SP-49 (cell line): ENCODE measurements around the gene GPT2.

DNA sequence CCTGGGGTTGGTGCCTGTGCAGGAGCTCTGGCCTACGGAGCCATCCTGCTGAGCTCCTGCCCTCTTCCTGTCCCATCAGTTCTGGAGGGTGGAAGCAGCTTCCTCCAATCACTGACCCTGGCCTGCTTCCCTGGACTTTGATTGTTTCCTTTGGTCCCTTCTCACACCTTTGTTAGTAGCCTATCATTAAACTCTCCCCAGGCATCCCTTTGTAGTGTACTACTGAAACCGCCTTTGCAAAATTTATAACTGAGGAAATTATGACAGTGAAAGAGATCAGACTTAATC lies 21.2 kb upstream of the C16orf87 start:
- PRO-cap = no peak

DNA sequence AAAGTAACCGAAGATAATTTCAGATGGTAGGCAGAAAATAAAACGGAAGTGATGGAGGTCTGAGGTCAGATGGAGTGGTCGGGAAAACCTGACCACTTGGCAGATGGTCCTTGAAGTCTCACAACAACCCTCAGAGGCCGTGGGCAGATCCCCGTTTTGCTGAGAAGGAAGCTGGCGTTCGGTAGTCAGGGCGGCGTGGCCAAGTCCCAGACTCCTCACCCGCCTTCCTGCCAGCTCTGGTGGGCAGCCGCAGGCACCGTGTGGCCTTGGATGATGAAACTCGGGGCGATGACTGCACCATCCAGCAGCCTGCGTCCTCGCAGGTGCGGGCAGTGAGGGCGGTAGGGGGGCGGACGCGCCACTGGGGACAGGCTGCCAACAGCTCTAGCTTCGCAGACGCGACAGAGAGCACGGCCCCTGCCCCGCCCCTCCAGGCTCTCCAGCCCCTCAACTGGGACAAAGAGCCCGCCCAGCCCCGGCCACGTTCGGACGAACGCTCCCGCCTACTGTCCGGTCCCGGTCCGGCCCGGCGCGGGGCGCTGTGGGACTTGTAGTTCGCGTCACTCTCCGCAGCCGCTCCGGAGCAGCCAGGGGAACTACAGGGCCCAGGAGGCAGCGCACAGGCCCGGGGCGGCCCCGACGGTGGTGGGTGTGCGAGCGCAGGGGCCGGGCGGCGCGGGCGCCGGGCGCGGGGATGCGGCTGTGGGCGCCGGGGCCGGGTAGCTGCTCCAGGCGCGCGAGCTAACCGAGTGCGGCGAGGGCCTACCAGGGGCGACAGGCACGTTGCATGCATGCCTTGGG lies at the start of gene GPT2:
GPT2 (plus strand) TSS at position 673 of the 801 bp plus-strand sequence.
- PRO-cap = bidirectional peak, plus-strand start at position 639 of the sequence, minus-strand start at position 238 of the sequence

DNA sequence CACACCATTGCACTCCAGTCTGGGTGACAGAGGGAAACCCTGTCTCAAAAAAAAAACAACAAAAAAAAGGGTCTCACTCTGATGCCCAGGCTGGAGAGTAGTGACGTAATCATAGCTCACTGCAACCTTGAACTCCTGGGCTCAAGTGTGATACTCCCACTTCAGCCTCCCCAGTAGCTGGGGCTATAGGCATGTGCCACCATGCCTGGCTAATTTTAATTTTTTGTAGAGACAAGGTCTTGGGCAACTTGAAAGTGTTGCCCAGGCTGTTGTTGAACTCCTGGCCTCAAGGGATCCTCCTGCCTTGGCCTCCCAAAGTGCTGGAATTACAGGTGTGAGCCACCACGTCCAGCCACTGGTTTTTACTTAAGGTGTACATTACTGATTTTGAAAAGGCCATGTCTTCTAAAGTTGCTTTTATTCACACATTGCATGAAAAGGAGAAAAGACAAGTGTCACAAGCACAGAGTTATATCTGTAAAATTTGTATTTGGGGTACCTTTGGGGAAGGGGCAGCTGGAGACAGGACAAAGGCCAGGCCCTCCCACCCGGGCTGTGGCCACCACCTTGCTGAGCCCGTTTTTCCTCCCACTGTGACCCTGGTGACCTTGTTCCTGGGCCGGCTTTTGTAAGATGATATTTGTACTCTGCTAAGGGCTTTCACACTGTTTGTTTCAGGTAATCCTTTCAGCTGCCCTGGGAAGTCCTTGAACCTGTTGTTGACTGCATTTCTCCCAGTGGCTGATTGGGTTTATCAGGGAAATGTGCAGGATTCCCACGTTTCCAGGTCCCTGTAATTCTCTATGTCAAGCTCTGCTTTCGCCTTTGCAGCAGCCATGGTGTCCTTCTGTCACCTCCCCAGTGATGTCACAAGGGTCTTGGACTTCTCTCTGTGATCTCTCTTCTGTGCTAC lies 11.6 kb downstream of the GPT2 start:
- PRO-cap = no peak

DNA sequence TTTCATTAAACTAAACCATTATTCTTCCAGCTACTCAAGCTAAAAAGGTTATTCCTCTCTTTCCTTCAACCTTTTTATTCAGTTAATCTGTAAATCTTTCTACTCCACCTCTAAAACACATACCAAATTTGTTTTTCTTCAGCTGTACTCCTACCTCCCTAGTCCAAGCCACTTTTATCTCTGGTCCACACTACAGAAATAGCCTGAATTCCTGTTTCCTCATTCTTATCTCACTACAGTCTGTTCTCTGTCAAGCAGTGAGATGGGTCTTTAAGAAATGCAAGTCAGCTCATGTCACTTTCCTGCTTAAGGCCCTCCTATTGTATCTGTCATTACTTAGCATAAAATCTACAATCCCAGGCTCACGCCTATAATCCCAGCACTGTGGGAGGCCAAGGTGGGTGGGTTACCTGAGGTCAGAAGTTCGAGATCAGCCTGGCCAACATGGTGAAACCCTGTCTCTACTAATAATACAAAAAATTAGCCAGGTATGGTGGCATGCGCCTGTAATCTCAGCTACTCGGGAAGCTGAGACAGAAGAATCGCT lies 7.0 kb downstream of the PHKB start:
- PRO-cap = no peak

GRCh38 chr16:47574700-47575062 lies 113.5 kb downstream of the PHKB start:
- PRO-cap = no peak

GRCh38 chr16:47668981-47669479 lies 207.9 kb downstream of the PHKB start:
- PRO-cap = no peak

- PRO-cap = no peak
Measured at GRCh38 chr16:47687943-47688336, 226.8 kb downstream of the PHKB start.

- PRO-cap = no peak
Measured at GRCh38 chr16:47688660-47689224, 227.6 kb downstream of the PHKB start.

- PRO-cap = no peak
Measured at GRCh38 chr16:48351996-48352607, 33.1 kb downstream of the SIAH1 start.

DNA sequence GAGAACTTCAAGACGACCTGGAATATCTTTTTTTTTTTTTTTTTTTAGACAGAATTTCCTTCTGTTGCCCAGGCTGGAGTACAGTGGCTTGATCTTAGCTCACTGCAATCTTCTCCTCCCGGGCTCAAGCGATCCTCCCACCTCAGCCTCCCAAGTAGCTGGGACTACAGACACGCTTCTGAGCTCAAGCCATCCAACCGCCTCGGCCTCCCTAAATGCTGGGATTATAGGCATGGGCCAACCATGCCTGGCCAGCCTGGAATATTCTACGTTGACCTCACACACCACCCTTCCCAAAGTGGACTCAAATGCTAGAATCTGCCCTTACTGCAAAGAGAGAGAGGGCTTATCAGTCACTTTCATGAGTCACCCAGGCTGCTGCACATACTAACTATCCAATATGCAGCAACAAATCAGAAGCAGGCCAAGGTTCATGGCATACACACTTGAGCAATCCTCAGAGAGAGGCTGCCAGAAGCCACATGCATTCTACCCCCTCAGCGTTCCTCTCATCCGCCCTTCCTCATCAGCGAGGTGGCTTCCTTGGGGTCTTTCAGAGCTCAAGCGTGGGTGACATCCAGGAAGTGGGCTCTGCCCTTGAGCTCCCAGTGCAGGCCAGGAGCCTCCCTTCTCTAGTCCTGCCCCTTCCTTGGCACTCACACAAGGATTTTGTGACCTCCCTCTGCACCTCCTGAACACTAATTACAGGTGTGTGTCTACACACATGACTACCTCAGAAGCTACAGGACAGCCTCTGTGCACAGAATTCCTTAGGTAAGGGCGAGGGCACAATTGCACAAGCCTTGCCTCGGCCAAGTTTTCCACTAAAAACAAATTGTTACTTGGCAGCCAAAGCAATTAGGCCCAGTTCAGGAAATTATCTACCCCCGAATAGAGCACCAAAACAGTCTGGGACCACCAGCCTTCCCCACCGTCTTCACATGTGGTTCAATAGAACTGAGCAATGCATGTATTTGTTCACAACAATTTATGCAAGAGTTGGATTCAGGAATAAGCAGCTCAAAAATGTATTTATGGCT lies 24.9 kb upstream of the SIAH1 start:
- PRO-cap = no peak

DNA sequence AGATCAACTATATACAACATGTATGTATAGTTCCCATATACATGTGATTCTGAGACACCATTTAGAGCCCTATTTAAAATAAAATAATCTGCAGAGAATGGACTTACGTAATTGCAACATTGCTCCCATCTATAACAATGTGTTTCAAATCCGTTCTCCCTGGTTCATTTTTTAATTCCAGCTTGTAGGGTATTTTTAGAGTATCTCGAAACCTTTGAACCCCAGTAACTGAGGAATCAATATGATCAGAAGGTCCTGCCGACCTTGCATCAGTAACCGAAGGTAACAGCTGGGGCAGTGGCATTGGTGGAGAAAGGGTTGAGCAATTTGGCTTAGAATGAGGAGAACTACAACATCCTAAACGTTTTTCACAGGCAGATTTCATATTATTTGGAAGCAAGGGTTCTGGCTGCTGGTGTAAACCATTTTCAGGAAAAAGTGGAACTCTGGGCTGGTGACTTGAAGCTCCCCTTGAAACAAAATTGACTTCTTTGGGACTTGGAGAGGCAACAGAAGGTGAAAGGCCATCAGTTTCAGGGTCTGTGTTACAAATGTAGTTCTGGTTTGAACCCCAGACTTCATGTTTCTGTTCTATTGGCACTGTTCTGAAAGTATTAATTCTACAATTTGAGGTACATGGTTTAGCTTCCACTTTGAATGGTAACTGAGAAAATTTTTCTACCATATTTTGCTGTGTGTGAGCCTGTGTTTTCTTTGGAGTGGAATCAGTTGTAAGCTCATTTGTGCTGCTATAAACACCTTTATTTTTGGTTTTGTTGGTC lies 49.1 kb downstream of the N4BP1 start:
- PRO-cap = no peak

GRCh38 chr16:48561535-48562200 lies 48.3 kb downstream of the N4BP1 start:
- PRO-cap = no peak

DNA sequence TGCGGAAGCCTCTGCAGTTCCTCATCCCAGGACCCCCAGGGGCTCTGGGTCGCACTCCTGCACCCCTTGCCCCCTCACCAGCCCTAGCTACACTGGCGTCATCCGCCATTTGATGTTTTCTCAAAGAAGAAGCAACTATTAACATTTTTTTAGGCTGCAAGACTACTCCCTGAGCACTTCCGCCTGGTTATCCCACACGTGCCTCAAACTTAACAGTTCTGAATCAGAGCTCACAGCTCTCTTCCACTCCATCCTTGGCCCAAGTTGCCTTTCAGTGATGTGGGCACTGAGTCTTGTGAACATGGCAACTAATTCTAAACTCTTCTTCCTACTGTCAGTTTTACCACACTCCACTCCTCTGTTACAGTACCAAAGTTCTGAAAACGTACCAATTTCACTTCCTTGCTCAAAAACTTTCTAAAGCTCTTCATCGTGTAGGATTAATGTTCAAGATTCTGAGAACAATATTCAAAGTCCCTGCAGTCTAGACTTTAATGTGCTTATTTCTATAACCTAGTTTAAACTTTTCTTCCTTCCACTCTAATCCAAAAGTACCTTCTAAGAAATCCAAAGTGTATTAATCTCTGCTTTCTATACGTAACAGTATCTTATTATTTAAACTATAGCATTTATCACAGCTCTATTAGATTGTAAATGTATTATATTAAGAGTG lies 31.6 kb downstream of the N4BP1 start:
- PRO-cap = no peak

DNA sequence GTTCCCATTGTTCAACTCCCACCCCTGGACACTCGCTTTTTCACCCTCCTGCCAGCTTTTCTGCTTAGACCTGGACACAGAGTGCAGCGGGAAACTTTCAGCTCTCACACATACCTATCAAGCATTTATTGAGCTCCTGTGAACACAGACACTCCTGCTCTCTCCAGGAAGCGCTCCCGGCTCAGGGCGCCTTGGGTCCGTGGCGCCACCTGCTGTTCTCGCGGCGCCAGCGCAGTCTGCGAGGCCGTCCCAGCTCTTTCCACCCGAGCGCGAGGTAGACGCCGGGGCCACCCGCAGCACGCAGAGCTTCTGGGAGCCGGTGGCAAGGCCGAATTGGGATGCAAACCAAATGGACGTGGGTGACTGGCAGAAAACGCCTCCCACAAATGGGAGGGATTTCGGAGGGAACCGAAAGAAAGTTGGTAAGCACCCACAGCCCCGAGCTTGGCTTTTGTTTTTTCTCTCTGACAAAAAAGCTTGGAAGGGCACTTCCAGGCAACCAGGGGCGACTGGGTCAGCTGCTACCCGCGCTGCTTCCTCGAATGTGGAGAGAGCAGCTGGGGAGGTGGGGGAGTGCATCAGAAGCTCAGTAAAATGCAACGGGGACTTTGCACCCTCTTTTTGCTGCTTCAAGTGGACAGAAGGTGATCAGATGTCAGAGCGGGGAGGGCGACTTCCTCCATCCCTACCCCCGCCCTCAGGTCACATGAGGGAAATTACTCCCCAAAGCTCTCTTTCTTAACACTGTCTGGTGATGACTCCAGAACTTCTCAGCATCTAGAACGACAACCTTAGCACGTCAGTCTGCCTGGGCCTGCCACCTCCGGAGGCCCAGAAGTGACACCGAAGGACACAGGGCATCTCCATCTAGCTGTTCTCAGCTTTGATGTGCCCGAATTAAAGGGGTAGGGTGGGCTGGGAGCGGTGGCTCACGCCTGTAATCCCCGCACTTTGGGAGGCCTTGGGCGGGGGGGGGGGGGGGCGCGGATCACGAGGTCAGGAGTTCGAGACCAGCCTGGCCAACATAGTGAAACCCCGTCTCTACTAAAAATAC lies 13.5 kb upstream of the N4BP1 start:
- PRO-cap = no peak

- PRO-cap = no peak
Measured at GRCh38 chr16:49527900-49529015, 154.7 kb downstream of the C16orf78 start.

DNA sequence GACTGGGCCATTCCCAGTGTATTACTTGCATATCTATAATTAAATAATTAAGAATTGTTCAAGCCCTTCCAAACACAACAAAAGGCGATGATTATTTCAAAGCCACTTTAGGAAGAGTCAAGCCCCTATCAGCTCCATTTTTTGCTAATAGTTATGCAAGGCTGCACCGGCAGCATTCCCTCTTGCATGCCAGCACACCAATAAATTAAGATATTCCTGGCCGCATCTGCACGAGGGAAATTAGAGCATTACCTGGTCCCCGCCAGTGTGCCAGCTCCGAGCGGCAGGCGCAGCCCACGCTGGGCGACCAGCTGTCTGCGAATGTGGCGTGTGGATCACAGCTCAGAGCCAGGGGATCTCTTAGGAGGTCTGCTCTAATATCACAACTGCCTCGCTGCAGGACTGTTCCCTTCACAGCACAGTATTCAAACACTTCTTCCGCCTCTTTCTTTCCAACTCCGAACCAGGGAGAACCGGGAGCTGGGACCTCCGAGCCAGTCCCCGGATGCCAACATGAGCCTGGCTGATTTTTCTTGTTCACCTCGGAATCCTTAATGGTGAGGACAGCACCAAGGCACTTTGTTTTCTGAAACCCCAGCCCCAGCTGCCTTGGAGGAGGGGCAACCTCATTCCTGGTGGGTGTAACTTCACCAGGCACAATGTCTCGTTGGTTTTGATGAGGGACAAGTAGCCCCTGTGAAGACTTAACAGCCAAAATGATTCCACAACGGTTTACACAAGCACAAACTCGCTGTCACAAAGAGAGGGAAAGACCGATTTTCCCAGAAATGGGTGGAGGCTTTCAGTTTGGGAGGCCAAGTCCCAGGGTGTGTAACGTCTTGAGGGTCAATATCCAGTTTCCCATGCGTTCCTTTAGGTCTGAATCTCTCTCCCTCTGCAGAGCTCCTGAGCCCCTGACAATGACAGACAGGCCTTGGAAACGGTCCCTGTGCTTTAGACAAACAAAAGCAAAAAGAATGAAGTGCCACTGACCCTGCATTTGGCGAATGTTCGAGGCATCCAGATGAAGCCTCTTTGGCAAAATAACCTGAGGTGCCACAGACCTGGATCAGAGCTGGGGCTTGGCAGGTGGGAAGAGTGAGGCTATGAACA lies 213.1 kb downstream of the C16orf78 start:
- PRO-cap = no peak

- PRO-cap = no peak
Measured at GRCh38 chr16:49620178-49620836, 235.6 kb downstream of the ZNF423 start.

- PRO-cap = no peak
Measured at GRCh38 chr16:49834189-49835176, 21.4 kb downstream of the ZNF423 start.

GRCh38 chr16:49875741-49877027 lies 20.3 kb upstream of the ZNF423 start:
- PRO-cap = no peak

DNA sequence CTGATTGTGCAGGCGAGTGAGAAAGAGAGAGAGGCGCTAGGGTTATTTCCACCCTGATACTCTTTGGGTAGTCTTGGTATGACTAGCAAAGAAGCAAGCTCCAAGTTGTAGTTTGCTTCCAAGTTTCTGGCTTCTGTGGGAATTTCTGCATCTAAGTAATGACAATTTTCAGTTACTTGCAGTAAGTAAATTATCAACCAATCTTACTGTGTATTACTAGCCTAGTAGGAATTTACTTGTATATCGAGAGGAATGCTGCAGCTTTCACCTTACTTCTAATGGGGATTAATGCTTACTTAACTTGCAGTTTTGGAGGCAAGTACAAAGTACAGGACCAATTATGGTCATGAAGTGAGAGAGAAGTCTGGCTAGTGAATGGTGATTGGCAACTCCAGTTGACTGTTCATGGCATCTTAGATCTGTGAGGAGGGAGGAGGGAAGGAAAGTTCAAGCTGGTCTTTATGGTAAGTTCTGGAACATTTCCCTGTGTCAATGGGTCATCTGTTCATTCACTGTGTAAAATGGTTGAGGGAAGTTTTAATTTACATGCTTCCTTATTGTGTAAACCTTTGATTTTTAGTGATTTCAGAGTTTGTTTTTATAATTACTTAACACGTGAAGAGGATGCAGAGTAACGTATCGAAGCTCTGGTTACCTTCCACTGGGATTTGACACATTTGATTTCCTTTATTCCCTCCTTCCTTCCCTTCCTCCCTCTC lies 32.1 kb downstream of the TENT4B start:
- PRO-cap = no peak